ENCODE measurements around a stretch of chr2.

- PRO-cap = unidirectional peak, minus-strand start at chr2:240999177
Measured at GRCh38 chr2:240998905-240999517, 593 bp downstream of the SNED1 start.

GRCh38 chr2:241011583-241012151, 13.2 kb downstream of the SNED1 start:
- PRO-cap = no peak

DNA sequence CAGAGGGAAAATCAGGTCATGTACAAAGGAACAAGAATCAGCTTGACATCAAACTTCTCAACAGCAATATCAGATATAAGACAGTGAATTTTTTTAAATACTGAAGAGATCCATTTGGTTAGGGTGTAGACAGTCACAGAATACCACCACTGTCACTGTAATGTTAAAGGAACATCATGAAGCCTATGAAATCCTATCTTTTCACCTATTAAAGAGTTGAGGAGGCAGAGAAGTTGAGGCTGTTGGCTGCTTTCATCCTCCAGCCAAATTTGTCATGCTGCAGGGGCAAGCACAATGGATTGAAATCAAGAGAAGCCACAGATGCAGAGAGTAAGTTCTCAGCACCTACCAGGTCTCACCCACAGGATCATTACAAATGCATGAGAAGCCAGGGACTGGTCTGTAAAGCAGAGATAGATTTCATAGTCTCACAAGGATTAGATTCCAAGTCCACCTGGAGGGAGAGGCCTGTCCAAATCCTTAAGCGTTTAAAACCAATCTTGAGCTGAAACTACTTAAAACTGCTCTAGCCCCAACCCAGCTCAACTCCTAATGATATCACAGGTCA, 46.6 kb downstream of the MTERF4 start:
- PRO-cap = no peak

DNA sequence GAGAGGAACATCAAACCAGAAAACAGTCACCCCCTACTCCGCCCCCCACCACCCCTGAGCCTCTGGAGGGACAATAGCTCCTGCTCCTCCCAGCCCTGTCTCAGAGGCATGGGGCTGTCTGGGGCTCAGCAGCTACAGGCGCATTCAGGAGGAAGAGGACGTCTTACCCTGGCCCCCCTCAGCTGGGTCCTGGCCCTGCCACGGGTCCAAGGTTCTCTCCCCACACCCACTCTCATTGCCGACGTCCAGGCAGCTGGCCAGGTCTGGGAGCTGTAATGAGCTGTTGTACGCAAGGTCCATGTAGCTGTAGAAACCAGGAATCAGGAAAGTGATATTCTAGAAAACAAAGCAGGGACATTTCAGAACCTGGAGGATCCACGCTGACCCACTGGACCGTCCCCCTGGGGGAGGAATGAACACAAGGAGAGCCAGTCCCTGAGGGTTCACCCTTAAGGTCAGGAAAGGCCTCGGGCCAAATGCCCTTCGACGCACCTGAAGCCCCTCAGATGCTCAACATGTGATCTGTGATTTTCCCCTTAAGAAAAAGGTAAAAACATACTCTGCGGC, 13.5 kb downstream of the PASK start:
- PRO-cap = no peak

GRCh38 chr2:241161478-241161851, 11.2 kb downstream of the PPP1R7 start:
- PRO-cap = no peak

DNA sequence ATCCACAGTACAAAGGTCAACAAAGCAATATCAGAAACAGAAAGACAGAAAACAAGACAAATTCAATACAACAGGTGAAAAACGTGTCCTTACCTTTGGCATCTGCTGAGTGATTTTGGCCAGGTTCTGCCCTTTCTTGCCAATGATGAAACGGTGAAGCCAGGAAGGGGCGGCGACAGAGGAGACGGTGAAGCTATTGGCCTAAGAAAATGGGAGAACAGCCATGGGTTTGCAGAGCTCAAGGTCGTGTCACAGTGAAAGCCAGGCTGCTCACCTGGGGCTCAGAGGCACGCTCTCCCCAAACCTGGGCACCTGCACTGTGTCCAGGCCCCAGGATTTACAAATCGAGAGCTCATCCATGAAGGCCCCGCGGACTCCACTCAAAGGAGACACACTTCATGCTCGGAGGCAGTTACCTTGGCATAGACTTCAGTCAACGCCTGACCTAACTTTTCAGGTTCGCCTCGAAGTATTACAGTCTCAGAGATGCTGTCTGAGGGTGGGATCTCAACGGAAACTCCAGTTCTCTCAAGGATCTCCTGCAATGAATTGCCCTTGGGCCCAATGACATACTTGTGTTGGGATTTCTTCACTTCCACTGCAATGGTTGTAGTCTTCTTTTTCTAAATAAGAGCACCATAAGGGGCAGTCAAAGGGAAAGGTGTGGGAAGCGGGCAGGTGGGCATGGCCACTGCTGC, 60.4 kb downstream of the HDLBP start:
- PRO-cap = no peak

DNA sequence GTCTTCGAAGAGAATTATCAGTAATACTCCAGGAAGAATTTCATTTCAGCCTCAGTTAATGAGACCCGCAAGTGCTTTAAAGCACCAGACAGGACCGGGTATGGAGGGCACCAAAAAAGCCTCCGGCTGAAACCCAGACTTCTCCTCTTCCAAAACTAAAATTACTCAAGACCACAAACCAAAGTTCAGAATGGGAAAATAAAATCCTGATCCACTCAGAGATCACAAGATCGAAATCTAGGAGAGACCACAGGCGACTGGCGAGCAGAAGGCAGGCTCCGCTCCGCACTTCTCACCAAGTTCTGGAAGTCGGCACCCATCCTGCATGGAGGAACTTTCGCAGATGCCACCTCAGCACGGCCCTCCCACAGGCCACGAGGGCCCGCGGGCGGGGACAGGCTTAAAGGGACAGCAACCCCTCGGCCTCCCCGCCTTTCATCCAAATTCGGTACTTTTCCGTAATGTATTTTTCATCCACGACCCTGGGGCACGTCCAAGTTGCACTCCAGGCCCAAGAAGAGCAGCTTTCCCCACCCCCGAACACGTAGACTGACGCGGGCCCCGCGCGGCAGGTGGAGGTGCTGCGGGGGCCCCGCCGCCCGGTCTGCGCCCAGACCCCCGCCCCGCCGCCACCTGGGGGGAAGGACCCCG, 43.7 kb downstream of the HDLBP start:
- PRO-cap = bidirectional peak, plus-strand start at position 377 of the sequence, minus-strand start at position 304 of the sequence

- PRO-cap = no peak
Measured at GRCh38 chr2:241453950-241454597, 54.3 kb downstream of the STK25 start.

GRCh38 chr2:241494580-241495162, 13.7 kb downstream of the STK25 start:
- PRO-cap = no peak

DNA sequence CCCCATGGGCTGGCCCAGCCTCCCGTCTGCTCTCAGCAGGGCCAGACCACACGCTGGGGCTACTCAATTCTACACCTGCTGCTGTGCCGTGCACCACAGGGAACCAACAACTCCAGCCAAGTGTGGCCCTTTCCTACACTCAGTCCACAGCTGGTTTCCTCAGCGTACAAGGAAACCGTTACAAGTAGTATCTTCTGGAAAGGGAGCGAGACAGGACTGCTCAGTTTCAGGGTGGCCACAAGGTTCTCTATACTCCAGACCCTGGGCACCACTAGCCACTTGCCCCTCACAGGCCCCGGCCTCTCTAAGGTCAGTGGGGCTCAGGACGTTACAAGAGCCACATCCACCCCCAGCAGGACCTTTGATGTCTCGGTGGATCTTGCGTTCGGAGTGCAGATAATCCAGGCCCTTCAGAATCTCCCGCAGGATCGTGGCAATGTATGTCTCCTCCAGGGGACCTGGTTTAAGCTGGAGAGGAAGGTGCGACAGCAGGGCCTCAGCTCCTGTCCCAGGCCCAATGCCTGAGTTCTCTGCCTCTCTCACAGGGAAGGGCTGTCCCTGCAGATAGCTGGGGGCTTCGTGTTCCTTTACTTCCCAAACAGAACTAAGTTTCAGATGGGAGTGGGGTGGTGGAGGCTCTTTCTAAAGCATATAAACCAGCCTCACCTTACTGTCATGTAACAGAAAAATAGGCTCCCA, 8.4 kb downstream of the STK25 start:
- PRO-cap = unidirectional peak, minus-strand start at position 221 of the sequence

DNA sequence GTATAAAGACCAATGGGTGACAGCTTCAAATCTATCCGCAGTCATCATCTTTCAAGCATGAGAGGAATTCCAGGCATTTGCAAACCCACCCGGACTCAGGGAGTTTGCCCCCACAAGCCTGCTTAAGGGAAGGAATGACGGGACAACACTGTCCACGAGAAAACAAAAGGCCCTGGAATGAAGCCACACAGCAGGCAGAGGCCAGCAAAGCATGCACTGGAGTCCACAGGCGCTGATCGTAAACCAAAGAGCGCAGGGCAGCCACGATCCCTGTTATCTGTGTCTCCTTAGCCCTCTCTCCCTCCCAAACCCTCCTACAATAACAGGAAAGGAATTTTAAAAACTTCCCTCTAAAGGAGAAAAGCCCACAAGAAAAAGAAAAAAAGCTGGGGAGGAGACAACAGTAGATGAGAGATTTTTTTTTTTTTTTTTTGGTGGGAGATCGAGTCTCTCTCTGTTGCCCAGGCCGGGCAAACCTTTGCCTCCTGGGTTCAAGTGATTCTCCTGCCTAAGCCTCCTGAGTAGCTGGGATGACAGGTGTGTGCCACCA, 11.3 kb upstream of the BOK start:
- PRO-cap = no peak

DNA sequence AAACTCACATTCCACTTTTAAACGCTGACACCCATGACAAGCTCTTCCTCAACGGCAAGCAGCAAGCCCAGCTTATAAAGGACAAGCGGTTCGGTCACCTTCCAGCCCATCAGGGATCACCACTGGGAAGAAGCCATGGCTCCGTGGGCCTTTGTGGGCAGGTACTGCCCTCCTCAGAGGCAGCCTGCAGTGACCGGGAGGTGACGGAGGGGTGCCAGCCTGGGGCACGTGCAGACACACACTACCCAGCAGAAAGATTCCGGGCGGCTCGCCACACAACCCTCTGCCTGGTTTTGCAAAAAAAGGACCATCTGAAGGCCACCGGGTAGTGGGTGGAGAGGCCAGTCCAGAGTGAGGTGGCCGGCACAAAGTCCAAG, 5.9 kb upstream of the BOK start:
- PRO-cap = no peak

- PRO-cap = bidirectional peak, plus-strand start at chr2:241728802, minus-strand start at chr2:241728793
Measured at GRCh38 chr2:241728415-241729103, 5.9 kb upstream of the D2HGDH start.

- PRO-cap = no peak
Measured at GRCh38 chr2:241795115-241795838, 13.7 kb upstream of the NEU4 start.

DNA sequence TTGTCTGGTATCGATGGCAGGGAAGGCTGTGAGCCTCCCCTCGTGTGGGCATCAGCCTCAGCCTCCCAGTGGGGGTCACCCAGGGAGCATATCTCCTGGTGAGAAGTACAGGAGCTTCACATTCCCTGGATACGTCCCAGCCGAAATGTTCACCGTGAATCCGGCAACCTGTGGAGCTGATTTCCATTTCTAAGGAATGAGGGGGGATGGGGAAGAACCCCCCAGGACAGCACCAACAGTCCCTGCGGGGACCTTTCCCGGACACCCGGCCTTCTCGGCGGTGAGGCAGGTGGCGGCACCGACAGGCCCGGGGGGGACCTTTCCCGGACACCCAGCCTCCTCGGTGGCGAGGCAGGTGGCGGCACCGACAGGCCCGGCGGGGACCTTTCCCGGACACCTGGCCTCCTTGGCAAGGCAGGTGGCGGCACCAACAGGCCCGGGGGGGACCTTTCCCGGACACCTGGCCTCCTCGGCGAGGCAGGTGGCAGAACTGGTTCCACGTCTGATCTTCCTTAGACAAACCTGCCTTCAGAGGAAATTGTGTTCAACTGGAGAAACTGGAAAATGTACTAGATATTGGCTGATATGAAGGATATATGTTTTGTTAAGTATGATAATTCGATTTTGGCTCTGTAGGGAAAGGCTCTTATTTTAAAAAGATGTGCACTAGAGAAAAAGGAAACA, 9.5 kb downstream of the FAM240C start:
- PRO-cap = no peak

DNA sequence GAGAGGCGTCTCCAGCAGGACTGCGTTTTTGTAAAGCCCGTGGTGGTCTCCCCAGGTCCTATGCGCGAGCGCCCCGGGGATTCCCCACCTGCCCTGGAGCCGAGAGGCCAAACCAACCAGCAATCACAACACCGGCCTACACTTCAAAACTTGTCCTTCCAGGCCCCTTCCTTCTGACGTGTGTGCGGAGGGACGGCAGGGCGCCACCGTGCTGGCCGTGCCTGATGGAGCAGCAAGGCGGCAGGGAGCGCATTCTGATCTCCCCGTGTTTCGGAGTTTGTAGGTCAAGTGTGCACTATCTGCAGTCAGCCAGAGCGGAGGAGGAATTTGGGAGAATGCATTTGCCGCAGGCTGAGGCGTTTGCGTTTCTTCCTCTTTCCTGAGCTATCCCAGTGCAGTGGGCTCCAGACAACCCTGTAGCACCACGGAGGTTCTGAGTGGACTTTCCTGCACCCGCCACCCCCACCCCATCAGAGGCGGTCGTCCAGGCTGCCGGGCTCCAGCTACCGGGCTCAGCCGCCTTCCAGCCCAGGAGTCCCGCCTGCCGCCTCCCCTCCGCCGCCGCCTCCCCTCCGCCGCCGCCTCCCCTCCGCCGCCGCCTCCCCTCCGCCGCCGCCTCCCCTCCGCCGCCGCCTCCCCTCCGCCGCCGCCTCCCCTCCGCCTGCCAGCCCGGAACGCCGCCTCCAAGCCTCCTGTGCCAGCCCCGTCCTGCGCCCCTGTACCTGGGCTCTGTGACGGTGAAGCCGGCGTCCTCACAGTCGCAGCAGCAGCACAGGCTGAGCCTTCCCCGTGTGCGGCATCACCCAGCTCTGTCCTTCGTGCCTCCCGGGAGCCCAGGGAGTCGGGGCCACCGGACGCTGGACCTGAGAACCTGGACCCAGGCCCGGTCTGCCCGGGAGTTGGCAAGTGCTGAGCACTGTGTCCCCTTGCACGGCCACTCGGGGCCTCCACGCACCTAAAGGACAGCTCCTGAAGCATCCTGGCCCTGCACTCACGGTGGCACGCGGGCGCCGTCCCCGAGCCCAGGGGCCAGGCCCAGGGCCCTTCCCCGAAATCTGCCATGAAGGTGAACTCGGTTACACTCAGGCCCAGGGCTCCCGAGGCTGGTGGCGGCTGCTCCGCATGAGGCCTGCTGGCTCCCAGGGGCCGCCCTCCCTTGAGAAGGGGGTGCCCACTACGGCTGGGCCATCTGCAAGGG, 1.9 kb upstream of the FAM240C start:
- PRO-cap = no peak

DNA sequence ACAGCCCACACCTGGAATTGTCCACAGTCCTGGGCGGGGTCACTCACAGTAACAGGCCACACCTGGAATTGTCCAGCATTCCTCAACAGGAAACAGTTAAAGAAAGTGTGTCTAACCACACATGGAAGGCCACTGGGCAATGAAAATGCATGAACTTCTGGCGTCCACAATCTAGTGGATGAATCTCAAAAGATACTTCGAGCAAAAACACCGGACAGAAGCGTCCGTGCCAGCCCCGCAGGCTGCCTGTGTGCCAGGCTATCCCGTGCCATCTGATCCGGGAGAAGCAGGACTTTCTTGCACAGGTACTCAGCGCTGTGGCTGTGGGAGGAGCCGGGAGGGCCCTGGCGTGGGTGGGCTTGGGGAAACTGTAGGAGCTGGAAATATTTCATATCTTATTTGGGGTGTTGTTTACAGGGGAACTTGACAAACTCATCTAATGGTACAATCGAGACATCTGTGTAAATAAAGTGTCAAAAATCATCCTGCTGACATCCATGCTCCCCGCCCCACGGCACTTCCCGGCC, 83.0 kb upstream of the FAM240C start:
- PRO-cap = no peak

DNA sequence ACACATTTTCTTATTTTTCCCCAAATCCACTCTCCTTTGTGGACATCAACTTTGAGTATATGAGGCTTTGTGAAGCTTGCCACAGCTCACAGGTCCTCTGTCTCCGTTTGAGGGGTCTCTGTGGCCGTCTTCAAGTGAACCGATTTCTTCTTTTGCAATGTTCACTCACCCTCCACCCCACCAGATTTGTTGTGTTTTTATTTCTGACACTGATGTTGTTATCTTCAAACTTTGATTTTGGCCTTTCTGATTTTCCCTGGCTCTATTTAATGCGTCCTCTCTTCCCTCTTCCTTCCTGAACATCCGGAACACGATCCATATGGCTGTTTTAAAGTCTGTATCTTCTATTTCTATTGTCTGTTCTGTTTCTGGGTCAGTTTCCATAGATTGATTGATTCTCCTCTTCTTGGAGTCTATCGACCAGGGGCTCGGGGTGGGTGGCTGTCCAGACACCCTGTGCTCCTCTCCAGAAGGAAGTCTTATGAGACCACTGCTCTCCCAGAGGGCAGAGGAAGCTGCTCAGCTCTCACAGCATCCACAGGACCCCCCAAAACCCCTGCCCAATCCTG, 97.4 kb upstream of the FAM240C start:
- PRO-cap = no peak